ENCODE results near the genes ATXN7L3B and SLC6A15.

DNA sequence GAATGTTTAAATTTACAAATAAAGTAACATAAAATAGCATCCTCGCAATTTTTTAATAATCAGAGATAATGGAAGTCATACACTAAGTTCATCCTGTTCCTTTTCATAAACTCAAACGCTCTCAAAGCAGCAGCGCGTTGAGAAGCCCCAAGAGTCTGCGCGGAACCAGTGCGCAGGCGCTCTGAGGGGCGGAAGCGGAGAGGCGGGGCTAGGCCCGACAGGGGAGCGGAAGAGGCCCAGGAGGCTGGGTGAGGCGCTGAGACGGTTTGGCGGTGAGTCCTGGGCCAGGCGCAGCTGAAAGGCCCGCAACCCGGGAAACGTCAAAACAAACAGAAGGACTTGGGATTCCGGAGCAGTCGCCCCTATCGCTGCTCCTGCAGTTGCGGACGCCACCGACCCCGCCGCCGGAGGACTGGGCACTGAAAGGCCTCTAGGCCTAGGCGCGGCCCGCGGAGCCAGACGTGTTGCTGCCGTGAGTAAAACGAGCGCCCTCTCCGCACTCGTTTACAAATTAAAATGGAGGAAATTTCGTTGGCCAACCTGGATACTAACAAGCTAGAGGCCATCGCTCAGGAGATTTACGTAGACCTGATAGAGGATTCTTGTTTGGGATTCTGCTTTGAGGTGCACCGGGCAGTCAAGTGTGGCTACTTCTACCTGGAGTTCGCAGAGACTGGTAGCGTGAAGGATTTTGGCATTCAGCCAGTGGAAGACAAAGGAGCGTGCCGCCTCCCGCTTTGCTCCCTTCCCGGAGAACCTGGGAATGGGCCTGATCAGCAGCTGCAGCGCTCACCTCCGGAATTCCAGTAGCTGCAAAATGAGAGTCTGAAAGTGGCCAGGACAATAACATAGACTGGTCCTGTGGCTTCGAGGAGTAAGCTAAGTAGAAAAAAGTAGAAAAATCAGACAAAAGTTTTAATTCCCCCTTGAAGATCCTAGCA, at the start of gene ATXN7L3B:
TSS of gene ATXN7L3B (plus strand) at position 239 of the 941 bp plus-strand sequence.
- PRO-cap: bidirectional peak, plus-strand start at position 259 of the sequence, minus-strand start at position 123 of the sequence; unidirectional peak, minus-strand start at position 675 of the sequence
- RAMPAGE, long total RNA, 4 experiments: start-site peak on the plus strand in 4 of 4 experiments, centred at positions 238 to 251 of the sequence, 100 to 359 reads per replicate

- PRO-cap: no peak
- RAMPAGE, long total RNA, 4 experiments: no peak in any of the 4 experiments
These were observed 245.9 kb downstream of the KCNC2 start for GRCh38 chr12:74963749-74964220.

GRCh38 chr12:75784520-75784974, 273.1 kb upstream of the KRR1 start:
- PRO-cap: no peak
- RAMPAGE, long total RNA, 4 experiments: no peak in any of the 4 experiments

GRCh38 chr12:76025795-76026178, 58.7 kb downstream of the NAP1L1 start:
- PRO-cap: no peak
- RAMPAGE, long total RNA, 4 experiments: no peak in any of the 4 experiments

- PRO-cap: no peak
- RAMPAGE, long total RNA, 4 experiments: no peak in any of the 4 experiments
These were observed 96.3 kb downstream of the BBS10 start for GRCh38 chr12:76251956-76252338.

- PRO-cap: no peak
- RAMPAGE, long total RNA, 4 experiments: start-site peak on the minus strand in 2 of 4 experiments, at chr12:76467753-76468241 at its widest, 11 to 15 reads per replicate
These were observed 91.8 kb downstream of the OSBPL8 start for GRCh38 chr12:76467566-76468340.

DNA sequence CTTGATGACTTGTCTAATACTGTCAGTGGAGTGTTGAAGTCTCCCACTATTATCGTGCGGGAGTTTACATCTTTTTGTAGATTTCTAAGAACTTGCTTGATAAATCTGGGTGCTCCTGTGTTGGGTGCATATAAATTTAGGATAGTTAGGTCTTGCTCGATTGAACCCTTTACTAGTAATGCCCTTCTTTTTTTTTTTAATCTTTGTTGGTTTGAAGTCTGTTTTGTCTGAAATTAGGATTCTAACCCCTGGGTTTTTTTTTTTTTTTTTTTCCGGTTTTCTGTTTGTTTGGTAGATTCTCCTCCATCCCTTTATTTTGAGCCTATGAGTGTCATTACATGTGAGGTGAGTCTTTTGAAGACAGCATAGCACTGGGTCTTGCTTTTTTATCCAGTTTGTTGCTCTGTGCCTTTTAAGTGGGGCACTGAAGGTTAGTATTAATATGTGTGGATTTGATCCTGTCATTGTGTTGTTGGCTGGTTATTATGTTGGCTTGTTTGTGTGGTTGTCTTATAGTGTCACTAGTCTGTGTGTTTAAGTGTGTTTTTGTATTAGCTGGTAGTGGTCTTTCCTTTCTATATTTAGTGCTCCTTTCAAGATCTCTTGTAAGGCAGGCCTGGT, 46.0 kb downstream of the OSBPL8 start:
- PRO-cap: no peak
- RAMPAGE, long total RNA, 4 experiments: no peak in any of the 4 experiments

- PRO-cap: no peak
- RAMPAGE, long total RNA, 4 experiments: no peak in any of the 4 experiments
These were observed 41.2 kb downstream of the OSBPL8 start for GRCh38 chr12:76518244-76518940.

- PRO-cap: no peak
- RAMPAGE, long total RNA, 4 experiments: no peak in any of the 4 experiments
These were observed 12.6 kb downstream of the CSRP2 start for GRCh38 chr12:76866076-76866732.

DNA sequence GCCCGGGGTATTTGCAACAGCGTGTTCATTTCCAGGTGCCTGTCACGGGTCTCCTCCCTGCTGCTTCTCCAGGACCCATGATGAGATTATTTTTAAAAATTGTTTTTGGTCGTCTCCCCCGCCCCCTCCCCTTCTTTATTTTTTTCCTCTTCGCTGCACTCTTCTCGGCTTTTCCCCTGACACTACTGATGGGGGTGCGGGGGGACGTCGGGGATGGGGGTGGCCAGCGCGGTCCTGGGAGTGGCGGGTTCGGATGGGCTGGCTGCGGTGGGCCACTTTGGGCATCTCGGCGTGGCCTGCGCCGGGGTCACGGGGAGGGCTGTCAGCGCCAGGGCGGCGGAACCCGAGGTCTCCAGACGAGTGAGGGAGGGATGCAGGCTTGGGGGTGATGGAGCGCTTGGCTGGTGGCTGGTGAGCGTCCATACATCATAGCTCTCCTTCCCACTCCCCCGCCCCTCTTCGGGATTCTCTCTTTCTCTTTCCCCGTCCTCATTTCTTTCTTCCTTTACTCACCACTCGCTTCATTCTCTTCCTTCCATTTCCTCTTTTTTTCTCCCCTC, 260.0 kb upstream of the E2F7 start:
- PRO-cap: no peak
- RAMPAGE, long total RNA, 4 experiments: no peak in any of the 4 experiments

DNA sequence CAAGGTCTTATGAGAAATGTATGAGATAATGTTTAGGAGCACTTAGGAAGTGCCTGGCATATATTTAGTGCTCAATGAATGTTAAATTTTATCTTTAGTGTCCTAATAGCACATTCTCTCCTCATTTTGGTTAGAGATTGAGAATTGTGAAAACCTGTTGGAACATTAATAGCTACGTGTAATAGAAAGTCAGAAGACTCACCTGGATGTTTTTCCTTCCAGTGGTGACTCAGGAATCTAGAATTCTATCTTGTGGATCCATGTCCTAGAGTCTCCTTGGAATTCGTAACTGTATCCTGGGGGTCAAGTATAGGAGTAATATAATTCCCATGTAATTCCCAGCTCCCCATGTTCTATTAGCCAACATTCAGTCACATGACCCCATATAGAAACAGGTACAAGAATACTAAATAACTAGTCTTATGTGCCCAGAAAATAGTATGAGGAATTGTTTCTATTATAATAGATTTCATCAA, 380.5 kb upstream of the E2F7 start:
- PRO-cap: no peak
- RAMPAGE, long total RNA, 4 experiments: no peak in any of the 4 experiments

GRCh38 chr12:77893766-77894476, 63.2 kb downstream of the NAV3 start:
- PRO-cap: no peak
- RAMPAGE, long total RNA, 4 experiments: no peak in any of the 4 experiments

GRCh38 chr12:79542000-79542619, 148.7 kb downstream of the PAWR start:
- PRO-cap: no peak
- RAMPAGE, long total RNA, 4 experiments: start-site peak on the minus strand in 1 of 4 experiments, at chr12:79542086-79542449 at its widest, 5 reads per replicate

DNA sequence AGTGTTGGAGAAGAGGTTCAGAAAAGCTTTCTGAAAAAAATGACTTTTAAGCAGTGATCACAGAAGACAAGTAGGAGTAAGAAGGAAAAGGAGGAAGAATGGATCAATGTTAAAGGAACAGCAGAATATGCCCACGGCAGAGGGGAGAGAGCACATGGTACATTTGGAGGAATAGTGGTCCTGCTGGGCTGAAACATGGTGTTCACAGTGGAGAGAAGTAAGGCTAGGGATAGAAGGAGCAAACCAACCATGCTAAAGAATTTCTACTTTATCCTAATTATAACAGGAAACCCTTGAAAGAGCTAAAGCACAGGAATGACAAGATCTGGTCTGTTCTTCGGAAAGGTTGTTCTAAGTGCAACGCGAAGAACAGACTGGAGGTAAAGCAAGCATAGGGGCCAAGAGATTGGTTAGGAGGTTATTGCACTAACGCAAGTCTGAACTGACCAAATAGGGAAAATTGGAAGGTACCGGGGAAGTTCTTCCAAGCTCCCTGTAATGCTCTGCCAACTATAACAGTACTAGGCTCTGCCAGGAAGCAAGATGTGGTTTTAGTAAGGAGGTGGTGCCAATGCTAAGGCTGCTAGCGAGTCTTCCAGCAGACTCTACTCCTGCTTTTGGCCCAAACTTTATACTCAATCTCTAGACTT, 138.7 kb downstream of the PAWR start:
- PRO-cap: no peak
- RAMPAGE, long total RNA, 4 experiments: no peak in any of the 4 experiments

DNA sequence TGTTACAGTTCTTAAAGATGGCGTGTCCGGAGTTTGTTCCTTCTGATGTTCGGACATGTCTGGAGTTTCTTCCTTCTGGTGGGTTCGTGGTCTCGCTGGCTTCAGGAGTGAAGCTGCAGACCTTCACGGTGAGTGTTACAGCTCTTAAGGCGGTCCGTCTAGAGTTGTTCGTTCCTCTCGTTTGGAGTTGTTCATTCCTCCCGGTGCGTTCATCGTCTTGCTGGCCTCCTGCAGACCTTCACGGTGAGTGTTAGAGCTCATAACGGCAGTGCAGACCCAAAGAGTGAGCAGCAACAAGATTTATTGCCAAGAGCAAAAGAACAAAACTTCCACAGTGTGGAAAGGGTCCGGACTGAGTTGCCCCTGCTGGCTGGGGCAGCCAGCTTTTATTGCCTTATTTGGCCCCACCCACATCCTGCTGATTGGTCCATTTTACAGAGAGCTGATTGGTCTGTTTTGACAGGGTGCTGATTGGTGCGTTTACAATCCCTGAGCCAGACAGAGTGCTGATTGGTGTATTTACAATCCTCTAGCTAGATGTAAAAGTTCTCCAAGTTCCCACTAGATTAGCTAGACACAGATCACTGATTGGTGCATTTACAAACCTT, 137.7 kb downstream of the PAWR start:
- PRO-cap: no peak
- RAMPAGE, long total RNA, 4 experiments: no peak in any of the 4 experiments

DNA sequence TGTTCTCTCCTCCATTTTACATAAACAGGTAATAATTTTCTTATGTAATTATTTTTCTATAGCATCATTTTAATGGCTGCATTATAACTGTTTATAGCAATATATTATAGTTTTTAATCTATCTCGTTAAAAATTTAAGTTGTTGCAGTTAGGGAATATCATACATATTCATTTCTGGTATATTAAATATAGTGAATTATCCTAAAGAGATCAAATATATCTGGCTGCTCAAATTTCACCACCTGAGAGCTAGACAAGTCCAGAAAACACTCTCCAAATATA, 85.7 kb downstream of the PAWR start:
- PRO-cap: unidirectional peak, plus-strand start at position 133 of the sequence
- RAMPAGE, long total RNA, 4 experiments: no peak in any of the 4 experiments

DNA sequence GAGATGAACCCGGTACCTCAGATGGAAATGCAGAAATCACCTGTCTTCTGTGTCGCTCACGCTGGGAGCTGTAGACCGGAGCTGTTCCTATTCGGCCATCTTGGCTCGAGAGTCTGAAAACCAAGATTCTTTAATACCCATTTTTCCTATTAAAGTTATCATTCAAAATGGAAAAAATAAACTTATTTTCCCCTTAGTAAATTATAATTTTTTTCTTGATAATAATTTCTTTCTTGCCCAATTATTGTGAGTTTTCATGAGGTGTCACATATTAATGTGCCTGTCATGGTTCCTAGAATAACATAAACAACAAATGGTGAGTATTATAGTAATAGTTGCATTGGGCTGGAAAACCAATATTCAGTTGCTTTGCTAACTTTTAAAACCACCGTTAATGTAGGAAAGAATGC, 150.7 kb downstream of the OTOGL start:
- PRO-cap: no peak
- RAMPAGE, long total RNA, 4 experiments: no peak in any of the 4 experiments

- PRO-cap: no peak
- RAMPAGE, long total RNA, 4 experiments: no peak in any of the 4 experiments
These were observed 43.6 kb upstream of the PTPRQ start for GRCh38 chr12:80400396-80400802.

DNA sequence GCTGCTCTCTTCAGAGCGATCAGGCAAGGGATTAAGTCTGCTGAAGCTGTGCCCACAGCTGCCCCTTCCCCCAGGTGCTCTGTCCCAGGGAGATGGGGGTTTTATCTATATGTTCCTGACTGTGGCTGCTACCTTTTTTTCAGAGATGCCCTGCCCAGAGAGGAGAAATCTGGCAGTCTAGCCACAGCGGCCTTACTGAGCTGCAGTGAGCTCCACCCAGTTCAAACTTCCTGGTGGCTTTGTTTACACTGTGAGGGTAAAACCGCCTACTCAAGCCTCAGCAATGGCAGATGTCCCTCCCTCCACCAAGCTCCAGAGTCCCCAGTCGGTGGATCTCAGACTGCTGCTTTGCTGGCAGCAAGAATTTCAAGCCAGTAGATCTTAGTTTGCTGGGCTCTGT, 52.0 kb upstream of the TMTC2 start:
- PRO-cap: no peak
- RAMPAGE, long total RNA, 4 experiments: no peak in any of the 4 experiments

DNA sequence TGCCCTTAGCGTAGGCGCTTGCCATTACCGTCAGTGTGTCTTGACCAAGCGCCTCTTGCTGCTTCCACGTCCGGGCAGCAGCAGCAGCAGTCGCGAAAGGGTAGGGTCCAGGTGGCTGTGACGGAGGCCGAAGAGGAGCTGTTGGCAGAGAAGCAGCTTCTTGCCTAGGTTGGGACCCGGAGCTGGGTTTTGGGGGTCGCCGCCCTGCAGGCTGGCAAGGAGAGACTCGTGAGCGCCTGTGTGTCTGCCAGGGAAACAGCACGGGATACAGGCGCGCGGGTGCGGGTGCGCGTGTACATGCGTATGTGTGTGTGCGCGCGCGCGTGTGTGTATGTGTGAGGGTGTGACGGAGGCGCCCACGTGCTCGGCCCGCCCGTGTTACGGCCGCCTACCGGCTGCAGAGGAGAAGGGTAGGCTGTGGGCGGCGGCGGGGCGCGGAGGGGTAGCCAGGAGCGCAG, at the start of gene SLC6A15:
TSS of gene SLC6A15 (minus strand) at position 305 of the 458 bp plus-strand sequence.
- PRO-cap: bidirectional peak, plus-strand start at position 418 of the sequence, minus-strand start at position 94 of the sequence
- RAMPAGE, long total RNA, 4 experiments: start-site peak on the minus strand in 3 of 4 experiments, centred at positions 243 to 263 of the sequence, 14 to 36 reads per replicate

All from suprapubic skin (tissue), 4 donors.